Thoracic aorta (tissue), 1 donor: ENCODE measurements around a stretch of chr14.

- RAMPAGE, long total RNA = no peak
Observed at GRCh38 chr14:92688744-92689041, 59.7 kb downstream of the LGMN start.

- RAMPAGE, long total RNA = no peak
Observed at GRCh38 chr14:92719143-92719441, 29.3 kb downstream of the LGMN start.

- RAMPAGE, long total RNA = no peak
Observed at GRCh38 chr14:92724285-92725196, 23.9 kb downstream of the LGMN start.

- RAMPAGE, long total RNA = no peak
Observed at GRCh38 chr14:92797313-92797793, 3.2 kb downstream of the GOLGA5 start.

GRCh38 chr14:92906742-92907601 lies 16.0 kb upstream of the CHGA start:
- RAMPAGE, long total RNA = no peak

DNA sequence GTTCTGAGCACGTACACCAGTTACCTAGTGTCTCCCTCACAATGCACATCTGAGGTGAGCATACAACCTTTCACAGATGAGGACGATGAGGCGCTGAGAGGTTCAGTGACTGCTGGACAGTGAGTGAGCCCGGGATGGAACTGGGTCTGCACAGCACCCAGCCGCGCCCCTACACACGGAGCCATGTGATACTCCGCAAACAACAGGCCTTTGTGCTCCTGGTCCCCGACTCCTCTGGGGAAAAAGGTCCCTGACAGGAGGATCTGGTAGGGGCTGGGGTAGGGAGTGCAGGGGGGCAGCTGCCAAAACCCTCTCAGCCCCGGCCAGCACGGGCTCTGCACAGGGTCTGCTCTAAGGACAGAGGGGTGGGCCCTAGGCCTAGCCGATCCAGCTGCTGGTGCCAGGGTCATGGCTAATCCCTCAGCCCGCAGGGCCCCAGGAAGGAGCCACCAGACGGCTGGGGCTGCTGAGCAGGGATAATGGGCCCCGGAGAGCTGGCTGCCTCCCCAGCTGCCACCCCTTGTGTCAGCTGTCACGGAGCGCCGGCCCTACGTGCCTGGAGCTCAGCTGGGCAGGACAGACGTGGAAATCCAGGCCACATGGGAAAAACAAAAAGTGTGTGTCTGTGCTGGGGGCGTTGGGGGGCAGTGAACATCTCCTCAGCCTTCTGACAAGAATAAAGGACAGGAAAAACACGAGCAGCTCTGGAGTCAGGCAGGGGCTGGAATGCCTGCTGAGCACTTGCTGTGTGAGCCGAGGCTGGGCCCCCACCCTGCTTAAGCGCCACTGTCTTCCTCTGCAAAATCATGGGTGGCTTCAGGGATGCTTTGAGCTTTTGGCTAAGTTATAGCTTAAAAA lies 36.1 kb downstream of the CHGA start:
- RAMPAGE, long total RNA = no peak

GRCh38 chr14:92973292-92973646 lies 50.3 kb downstream of the CHGA start:
- RAMPAGE, long total RNA = no peak

DNA sequence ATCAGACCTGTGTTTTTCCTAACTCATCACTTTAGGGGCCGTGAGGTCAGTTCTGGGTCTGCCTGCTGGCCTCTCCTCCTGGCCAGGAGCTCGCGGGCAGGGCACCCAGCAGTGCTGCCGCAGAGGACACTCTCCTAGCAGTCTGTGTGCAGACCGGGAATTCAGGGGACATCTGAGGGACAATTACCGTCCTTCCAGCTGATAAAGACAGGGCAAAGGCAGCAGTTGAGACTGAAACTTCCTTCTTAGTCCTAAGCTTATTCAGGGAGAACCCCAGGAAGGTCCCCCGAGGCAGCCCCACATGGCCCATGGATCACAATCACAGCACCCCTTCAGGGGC lies 89.6 kb downstream of the CHGA start:
- RAMPAGE, long total RNA = no peak

DNA sequence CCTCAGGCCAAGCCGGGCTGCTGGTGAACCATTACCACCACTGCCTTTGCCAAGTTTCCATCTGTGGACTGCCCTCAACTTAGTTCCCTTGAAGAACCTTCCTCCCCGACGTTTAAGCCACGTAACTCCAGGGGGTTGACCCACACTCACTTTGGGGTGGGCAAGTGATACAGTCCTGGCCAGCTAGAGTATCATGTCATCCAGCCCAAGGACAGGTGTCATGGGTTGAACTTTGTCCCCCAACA lies 68.7 kb downstream of the ITPK1 start:
- RAMPAGE, long total RNA = no peak

- RAMPAGE, long total RNA = no peak
Observed at GRCh38 chr14:93056570-93056896, 59.2 kb downstream of the ITPK1 start.

DNA sequence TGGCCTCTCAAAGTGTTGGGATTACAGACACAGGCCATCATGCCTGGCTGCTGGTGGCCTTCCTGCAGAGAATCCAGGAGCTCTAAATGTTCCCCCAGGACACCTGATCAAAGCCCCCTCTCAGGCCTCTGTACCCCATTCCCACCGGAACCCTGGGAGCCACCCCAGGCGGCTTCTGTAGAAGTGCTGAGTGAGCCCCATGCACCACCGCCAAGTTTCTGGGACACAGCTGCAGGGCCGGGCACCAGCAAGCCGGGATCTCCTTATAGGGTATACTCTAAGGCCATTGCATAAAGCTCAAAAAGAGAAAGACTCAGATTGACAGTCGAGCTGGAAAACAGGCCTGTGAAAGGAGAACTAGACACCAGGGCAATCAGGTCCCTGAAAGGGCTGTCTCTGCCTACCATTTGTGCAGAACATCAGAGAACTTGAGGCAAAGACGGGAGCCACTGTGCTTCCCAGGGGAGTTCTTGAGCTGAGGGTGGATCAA lies 51.3 kb downstream of the ITPK1 start:
- RAMPAGE, long total RNA = no peak

- RAMPAGE, long total RNA = no peak
Observed at GRCh38 chr14:93075970-93076638, 39.6 kb downstream of the ITPK1 start.

DNA sequence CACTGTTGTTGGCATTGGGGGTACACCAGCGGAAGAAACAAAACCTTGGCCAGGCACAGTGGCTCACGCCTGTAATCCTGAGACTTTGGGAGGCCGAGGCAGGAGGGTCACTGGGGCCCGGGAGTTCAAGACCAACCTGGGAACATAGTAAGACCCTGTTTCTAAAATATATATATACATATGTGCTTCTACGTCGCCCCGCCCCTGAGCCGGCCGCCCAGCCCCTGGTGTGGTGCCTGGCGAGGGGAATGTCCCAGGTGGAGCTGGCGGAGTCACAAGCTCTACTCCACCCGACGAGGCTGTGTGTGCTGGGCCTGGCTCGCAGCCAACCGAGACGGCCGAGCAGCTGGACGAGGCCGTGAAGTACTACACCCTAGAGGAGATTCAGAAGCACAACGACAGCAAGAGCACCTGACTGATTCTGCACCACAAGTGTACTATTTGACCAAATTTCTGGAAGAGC lies 22.1 kb upstream of the ITPK1 start:
- RAMPAGE, long total RNA = no peak

GRCh38 chr14:93693830-93694499 lies 94.3 kb downstream of the PRIMA1 start:
- RAMPAGE, long total RNA = no peak

DNA sequence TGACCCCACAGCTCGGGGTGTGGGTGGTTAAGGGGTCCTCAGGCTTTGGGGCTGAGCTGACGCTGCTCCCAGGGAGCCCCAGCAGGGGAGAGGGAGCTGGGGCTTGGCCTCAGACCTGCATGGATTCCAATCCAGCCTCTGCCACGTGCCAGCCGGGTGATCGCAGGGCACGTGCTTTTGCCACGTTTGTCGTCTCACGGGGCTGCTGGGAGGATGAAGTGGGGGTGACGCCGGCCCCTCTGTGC lies 36.2 kb upstream of the PRIMA1 start:
- RAMPAGE, long total RNA = no peak

- RAMPAGE, long total RNA = no peak
Observed at GRCh38 chr14:93982366-93982954, 6.1 kb upstream of the ASB2 start.

GRCh38 chr14:93987361-93988162 lies 9.5 kb upstream of the CCDC197 start:
- RAMPAGE, long total RNA = no peak

- RAMPAGE, long total RNA = no peak
Observed at GRCh38 chr14:94062163-94062648, 18.8 kb downstream of the DDX24 start.

- RAMPAGE, long total RNA = no peak
Observed at GRCh38 chr14:94180541-94181120, 6.5 kb downstream of the PPP4R4 start.

DNA sequence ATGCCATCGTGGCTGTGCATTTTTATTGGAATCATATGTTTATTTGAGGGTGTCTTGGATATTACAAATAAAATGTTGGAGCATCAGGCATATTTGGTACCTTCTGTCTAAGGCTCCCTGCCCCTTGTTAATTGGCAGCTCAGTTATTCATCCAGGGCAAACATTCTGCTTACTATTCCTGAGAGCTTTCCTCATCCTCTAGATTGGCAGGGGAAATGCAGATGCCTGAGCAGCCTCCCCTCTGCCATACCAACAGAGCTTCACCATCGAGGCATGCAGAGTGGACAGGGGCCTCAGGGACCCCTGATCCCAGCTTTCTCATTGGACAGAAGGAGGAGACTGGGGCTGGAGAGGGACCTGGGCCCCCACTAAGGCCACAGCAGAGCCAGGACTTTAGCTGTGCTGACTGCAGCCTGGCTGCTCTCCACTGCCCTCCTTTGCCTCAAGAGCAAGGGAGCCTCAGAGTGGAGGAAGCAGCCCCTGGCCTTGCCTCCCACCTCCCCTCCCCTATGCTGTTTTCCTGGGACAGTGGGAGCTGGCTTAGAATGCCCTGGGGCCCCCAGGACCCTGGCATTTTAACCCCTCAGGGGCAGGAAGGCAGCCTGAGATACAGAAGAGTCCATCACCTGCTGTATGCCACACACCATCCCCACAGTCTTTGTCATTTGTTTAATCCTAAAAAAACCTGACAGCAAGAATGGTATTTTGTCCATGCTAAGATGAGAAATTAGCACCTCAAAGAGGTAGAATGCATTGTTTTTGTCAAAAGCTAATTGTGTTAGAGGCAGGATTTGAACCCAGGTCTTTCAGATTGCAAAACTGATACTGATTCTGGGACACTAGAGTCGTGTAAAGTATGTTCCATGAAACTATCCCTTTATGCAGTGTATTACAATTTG lies 6.8 kb downstream of the SERPINA1 start:
- RAMPAGE, long total RNA = no peak